Kidney epithelial cell (primary cell): ENCODE results near the genes ZNF90, ZNF66, ZNF714, ZNF91 and PLEKHF1.

DNA sequence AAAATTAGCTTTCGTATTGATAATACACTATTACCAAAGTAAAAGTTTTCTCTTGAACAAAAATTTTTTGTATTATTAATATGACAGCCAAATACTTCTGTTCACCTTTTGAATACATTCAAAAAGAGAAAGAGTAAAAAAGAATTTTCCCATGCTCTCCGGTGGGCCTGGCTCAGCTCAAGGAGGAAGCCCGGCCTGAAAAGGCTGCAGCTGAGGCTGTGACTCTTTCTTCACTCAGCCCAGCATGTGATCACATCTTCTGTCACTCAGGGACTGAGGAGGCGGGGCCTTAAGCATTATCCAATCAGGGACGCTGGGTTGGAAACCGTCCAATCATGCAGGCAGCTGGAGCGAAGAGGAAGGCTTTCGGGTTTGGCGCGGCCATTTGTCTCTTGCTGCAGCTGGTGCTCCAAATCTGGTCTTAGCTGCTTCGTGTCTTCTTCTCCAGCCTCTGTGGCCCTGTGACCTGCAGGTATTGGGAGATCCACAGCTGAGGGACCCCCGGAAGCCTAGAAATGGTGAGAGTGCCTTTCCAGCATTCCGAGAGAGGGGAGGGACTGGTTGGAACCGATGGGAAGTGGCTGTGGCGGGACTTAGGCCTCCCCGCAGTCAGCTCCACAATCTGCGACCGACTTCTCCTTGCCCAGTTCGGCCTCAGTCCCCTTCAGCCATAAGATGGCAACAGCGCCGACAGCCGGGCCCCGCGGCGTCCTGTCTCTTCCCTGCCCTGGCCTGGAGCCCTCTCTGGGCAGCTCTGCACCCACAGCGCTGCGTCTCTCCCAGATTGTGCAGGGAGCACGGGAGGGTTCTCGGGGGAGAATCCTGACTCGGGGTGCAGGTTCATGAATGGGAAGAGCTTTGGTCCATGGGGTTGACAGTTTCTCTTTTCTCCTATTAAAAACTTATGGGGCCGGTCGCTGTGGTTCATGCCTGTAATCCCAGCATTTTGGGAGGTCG lies at the start of gene ZNF90:
Gene ZNF90 (plus strand): TSS at position 383 of the 957 bp plus-strand sequence.
- RAMPAGE, long total RNA: start-site peak on the plus strand centred at position 289 of the sequence, 257 bp wide, 66 and 44 reads in 2 replicates
- RRBS: no CpG with 5 or more reads among the region's 33 CpGs

- RAMPAGE, long total RNA: no peak
- RRBS: no CpG with 5 or more reads among the region's 45 CpGs
Measured at GRCh38 chr19:20423180-20424192, 142.1 kb downstream of the ZNF737 start.

DNA sequence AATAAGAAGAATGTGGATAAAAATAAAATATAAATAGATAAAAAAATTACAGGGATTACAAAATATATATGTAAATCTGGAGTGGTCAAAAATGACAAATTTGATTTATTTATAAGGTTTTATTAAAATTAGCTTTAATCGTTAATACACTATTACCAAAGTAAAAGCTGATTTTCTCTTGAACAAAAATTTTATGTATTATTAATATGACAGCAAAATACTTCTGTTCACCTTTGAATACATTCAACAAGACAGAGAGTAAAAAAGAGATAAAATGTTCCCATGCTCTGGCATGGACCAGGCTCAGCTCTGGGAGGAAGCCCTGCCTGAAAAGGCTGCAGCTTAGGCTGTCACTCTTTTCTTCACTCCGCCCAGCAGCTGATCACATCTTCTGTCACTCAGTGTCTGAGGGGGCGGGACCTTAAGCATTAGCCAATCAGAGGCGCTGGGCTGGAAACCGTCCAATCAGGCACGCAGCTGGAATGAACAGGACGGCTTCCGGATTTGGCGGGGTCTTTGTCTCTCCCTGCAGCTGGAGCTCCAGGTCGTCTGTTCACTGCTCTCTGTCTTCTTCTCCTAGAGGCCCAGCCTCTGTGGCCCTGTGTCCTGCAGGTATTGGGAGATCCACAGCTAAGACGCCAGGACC lies at the start of gene ZNF66:
Gene ZNF66 (plus strand): TSS at position 519 of the 646 bp plus-strand sequence.
- RAMPAGE, long total RNA: no peak
- RRBS: no CpG with 5 or more reads among the region's 11 CpGs

DNA sequence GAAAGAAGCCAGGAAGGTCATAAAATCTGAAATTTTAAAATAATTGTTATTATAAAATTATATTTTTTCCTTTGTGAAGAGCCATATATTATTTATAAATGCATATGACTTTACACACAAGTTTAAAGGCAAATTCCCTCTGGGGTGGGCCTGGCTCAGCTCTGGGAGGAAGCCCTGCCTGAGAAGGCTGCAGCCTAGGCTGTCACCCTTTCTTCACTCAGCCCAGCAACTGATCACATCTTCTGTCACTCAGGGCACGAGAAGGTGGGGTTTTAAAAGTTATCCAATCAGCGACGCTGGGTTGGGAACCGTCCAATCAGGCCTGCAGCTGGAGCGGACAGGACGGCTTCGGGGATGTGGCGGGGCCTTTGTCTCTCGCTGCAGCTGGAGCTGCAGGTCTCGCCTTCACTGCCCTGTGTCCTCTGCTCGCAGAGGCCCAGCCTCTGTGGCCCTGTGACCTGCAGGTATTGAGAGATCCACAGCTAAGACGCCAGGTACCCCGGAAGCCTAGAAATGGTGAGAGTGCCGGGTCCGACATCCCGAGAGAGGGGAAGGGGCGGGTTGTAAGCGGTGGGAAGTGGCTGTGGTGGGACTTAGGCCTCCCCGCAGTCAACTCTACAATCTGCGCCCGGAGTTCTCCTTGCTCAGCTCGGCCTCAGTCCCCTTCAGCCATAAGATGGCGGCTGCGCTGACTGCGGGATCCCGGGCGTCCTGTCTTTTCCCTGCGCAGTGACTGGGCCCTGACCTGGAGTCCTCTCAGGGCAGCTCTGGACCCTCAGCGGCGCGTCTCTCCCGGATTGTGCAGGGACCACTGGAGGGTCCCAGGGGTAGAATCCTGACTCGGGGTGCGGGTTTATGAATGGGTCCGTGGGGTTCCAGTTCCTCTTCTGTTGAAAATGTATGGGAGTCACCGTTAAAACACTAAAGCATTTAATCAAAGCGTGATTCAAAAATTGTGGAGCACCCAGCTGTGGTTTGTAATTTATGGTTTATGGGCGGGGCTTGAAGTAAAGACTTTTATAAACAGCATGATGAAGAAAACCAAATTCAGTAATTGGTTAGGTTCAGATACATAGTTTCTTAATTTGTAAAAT lies at the start of gene ZNF714:
Gene ZNF714 (plus strand): TSS at position 371 of the 1,094 bp plus-strand sequence.
- RAMPAGE, long total RNA: start-site peak on the plus strand centred at position 381 of the sequence, 136 bp wide, 143 and 119 reads in 2 replicates
- RRBS: 2% methylated on average over 4 of the region's 38 CpGs

DNA sequence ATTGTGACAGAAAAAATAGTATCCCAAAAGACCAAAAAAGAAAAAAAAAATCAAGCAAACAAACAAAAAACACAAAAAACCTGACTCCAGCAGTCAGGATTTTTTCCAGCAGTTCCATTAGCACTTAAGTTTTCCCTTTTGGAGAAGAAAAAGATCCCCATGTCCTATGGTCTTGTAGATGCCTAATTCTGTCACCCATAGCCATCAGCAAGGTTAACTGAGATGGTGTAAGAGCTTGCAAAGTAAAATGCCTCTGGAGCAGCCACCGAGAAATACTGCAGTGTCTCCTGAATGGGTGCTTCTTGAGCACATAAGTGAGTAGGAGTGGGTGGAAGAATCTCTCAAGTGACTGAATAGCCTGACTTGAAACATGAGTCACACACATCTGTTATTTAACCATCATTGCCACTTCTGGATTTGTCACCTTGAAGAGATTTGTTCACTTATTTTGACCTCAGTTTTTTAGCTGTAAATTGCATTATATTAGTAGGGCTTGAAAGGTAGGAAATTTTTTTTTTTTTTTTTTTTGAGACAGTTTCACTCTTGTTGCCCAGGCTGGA lies 2.3 kb downstream of the ZNF714 start:
- RAMPAGE, long total RNA: no peak
- RRBS: no CpG with 5 or more reads among the region's 1 CpG

DNA sequence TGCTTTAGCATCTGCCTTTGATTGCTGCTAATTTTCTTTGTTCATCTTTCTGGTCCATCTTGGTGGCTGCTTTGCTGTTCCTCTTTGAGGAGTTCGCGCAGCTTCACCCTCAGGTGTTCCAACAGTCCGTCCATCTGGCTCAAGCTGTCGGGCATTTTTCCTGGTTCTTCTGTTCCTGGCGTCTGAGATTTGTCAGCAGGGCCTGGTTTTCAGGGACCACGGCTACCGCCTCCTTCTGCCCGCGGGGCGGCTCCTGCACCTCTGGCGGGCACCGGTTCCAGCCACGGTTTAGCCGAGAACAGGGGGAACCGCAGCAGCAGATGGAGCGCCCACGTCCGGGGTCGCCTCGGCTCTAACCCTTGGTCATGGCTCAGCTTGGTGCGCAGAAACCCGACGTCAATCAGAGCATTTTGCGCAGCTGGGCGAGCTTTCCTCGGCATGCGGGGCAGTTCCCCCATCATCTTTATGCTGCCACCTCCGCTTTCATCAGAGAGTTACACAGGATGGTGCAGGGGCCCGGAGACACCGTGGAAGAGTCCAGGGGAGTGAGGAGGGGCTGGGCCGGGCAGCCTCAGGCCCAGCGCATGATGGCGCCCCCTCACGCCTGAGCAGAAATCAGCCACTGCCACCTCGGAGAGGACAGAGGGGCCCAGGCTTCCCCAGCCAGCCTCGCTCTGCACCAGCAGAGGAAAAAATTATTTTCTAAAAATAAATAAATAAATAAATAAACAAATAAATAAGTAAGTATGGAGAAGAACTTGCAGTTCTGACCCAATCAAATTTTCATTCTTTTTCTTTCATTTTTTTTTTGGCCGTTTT lies 89.4 kb downstream of the ZNF100 start:
- RAMPAGE, long total RNA: no peak
- RRBS: 64% methylated on average over 5 of the region's 37 CpGs

DNA sequence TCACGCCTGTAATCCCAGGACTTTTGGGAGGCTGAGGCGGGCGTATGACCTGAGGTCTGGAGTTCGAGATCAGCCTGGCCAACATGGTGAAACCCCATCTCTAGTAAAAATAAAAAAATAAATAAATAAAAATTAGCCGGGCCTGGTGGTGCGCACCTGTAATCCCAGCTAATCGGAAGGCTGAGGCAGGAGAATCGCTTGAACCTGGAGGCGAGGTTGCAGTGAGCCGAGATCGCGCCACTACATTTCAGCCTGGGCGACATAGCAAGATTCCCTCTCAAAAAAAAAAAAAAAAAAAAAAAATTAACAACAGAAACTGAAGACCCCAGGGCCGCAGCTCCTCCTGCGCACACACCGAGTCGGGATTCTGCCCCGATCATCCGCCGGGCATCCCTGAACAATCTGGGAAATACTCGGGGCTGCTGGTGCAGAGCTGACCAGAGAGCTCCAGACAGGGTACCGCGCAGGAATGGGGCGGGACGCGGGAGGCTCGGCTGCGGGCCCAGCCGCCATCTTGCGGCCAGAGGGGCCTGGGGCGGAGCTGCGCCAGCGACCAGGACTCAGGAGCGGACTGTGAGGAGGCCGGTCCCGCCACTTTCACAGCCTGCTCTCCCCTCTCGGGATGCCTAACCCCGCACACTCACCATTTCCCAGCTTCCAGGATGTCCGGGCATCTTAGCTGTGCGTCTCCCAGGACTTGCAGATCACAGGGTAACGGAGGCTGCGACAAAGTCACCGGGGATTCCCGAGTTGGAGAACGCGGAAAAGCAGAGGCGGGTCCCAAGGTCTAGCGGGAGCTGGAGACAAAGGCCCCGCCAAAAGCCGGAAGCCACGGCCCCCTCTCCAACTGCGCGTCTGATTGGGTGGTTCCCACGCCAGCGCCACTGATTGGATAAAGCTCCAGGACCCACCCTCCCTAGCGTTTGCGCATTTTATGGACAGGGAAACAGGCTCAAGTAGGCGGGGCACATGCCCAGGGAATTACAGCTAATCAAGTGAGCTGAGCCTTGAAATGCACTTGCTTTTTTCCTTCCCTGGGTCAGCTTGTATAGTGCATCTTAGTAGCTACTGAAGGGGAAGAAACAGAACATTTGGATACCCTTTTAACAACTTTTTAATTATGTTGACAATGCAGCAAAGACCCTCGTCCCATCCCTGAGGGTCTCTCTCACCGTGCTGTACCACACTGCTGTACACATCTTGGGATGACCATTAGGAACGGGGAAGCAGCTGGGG lies 15.7 kb upstream of the ZNF43 start:
- RAMPAGE, long total RNA: start-site peak on the minus strand centred at position 764 of the sequence, 102 bp wide, 19 and 45 reads in 2 replicates
- RRBS: 1% methylated on average over 11 of the region's 61 CpGs

DNA sequence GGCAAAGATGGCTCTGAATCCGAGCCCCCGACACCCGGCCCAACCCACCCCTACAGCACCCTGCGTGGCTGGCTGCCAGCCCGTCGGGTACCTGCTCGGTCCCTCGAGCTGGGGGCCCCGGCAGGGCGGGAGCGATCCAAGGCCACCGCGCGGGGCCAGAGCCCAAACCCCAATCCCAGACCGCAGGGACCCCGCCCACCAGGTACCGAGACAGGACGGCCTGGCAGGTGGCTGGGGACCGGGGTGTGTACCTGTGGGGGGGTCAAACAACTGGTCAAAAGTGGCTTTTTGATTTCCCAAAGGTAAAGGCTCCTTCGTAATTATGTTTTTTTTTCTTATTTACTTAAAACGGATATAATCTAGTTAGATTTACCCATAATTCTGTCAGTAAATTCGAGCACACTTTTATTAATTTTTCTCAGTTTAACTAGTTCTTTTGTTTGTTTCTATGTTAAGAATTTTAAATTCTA lies 6.4 kb upstream of the ZNF98 start:
- RAMPAGE, long total RNA: no peak
- RRBS: 5% methylated on average over 8 of the region's 22 CpGs

DNA sequence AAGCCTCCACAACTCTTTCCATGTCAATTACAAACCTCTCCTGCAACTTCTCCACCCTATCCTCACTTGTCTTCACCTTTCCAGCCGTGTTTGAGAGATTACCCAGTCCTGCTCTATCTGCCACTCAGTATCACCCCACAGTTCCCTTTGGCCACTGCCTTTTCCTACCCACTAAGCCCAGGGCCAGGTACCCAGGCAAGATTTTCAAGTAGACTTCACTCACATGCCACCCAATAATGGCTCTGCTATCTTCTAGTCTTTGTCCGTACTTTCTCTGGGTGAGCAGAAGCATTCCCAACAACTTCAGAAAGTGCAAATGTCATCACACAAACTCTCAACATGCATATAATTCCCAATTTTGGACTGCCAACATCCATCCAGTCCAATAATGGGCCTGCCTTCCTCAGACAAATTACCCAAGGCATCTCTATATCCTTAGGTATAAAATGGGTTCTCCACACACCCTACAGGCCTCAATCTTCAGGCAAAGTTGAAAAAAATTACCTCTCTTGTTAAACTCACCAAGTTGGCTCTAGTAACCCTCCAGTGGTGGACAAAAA lies 47.6 kb downstream of the ZNF91 start:
- RAMPAGE, long total RNA: no peak
- RRBS: no CpG with 5 or more reads among the region's 2 CpGs

GRCh38 chr19:23394794-23395841 lies at the start of gene ZNF91:
Gene ZNF91 (minus strand): TSS chr19:23395471.
- RAMPAGE, long total RNA: no peak
- RRBS: 1% methylated on average over 3 of the region's 38 CpGs

DNA sequence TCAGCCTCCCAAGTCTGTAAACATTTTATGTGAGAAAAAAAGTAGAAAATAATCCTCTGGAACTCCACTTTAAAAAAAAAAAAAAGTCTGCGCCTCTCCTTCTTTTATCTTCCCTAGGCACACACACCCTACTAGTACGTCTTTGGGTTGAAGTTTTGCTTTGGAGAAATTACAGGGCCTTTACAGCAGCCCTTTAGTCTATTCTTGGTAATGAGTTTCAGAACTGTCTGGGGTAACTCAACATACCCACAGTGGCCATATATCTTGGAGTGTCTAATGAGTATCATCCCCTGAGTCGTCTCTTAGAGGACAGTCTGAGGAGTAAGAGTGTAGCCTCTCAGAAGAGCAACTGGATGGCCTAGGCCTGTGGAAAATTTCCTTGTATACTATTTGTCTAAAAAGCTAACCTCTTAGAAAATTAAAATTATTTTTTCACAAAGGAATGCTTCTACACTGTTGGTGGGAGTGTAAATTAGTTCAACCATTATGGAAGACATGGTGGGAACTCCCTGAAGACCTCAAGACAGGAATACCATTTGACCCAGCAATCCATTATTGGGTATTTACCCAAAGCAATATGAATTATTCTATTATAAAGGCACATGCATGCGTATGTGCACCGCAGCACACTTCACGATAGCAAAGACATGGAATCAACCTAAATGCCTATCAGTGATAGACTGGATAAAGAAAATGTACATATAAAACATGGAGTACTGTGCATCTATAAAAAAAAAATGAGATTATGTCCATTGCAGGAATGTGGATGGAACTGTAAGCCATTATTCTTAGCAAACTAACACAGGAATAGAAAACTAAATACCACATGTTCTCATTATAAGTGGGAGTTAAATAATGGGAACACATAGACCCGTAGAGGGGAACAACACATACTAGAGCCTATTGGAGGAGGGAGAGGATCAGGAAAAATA lies 2.2 kb downstream of the RPSA2 start:
- RAMPAGE, long total RNA: no peak
- RRBS: no CpG with 5 or more reads among the region's 7 CpGs

GRCh38 chr19:23957457-23958261 lies 43.0 kb downstream of the ZNF726 start:
- RAMPAGE, long total RNA: no peak
- RRBS: no CpG with 5 or more reads among the region's 16 CpGs

- RAMPAGE, long total RNA: no peak
- RRBS: no CpG with 5 or more reads among the region's 4 CpGs
Measured at GRCh38 chr19:24004356-24004622, 82.7 kb upstream of the ZNF254 start.

DNA sequence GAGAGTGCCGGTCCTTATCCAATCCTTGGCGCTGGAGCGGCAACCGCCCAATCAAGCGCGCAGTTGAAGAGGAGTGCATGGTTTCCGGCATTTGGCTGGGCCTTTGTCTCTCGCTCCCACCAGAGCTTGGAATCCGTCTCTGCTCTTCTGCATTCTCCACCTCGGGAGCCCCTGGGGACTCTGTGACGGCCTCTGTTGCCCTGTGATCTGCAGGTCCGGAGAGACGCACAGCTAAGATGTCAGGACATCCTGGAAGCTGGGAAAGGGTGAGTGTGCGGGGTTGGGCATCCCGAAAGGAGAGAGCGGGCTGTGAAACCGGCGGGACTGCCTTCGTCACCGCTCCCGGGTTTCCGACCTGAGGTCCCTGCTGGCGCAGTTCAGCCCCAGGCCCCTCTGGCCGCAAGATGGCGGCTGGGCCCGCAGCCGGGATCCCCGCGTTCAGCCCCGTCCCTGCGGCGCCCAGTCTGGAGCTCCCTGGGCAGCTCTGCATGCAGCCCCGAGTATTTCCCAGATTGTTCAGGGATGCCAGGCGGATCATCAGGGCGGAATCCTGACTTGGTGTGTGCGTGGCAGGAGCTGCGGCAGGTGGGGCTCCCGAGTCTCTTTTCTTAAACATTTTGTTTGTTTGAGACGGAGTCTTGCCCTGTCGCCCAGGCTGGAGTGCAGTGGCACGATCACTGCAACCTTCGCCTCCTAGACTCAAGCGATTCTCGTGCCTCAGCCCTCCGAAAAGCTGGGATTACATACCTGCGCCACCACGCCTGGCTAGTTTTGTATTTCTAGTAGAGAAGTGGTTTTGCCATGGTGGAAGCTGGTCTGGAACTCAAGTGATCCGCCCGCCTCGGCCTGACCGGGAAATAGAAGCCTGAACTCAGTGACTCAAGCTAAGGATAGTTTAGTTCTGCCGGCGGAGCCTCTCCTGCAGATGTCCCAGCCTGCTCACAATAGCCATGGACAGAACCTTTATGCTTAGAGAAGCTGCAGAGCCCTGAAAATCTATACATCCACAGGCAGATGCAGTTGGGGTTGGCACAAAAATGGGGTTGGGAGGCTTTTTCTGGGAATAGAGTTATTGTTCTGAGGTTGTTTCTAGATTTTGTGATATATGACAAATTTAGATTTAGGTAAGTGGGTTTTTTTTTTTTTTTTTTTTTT lies 53.3 kb upstream of the ZNF254 start:
- RAMPAGE, long total RNA: start-site peak on the plus strand centred at position 141 of the sequence, 48 bp wide, 97 and 21 reads in 2 replicates
- RRBS: 1% methylated on average over 9 of the region's 53 CpGs

DNA sequence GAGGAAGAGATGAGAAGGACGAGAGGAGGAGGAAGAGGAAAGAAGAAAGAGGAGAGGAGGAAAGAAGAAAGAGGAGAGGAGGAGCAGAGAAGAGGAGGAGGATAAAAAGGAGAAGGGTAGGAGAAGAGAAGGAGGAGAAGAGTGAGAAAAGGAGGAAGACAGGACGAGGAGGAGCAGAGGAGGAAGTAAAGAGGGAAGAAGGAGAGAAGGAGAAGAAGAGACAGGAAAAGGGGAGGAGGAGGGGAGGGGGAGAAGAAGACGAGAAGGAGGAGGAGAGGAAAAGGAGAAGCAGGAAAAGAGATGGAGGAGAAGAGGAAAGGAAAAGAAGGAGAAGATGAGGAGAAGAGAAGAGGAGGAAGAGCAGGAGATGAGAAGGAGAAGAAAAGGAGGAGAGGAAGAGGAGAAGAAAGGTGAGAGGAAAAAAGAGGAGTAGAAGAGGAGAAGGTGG lies 92.6 kb downstream of the ZNF254 start:
- RAMPAGE, long total RNA: no peak
- RRBS: no CpG with 5 or more reads among the region's 3 CpGs

DNA sequence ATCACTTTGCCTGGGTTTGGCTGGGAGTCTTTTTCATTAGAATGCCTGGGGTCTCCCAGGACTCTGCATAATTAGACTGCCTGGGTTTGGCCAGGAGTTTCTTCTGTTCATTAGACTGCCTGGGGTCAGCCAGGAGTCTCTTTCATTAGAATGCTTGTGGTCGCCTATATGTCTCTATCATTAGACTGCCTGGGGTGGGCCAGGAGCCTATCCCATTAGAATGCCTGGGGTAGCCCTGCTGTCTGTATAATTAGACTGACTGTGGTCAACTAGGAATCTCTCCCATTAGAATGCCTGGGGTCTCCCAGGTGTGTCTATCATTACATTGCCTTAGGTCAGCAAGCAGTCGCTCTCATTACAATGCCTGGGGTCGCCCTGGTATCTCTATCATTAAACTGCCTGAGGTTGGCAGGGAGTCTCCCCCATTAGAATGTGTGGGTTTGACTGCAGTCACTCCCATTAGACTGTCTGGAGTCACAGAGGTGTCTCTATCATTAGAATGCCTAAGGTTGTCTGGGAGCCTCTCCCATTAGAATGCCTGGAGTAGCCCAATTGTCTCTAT lies 1451.6 kb downstream of the UQCRFS1 start:
- RAMPAGE, long total RNA: no peak
- RRBS: no CpG with 5 or more reads among the region's 3 CpGs

DNA sequence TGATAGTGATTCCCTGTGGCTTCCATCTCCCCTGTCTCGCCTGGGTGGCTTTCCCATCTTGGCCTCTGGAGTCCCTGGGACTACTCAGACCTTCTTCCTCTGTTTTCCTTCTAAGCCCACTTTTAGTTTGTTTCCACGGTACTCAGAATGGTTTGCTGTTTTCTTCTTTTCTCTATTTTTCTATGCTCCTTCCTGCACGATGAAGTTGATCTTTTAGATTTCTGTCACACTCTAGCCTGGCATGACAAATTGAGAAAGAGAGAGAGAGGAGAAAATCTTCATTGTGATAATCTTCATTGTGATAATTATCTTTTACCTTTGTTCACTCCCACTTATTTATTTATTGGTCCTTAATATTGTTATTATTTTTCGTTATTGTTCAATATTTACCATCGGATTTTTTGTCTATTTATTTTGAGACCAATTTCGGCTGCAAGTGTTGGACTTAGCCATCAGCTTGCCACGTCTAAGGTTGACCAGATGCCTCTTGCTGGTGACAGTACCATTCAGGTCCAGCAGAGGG lies 1435.5 kb downstream of the UQCRFS1 start:
- RAMPAGE, long total RNA: no peak
- RRBS: no CpG with 5 or more reads among the region's 7 CpGs

- RAMPAGE, long total RNA: no peak
- RRBS: no CpG with 5 or more reads among the region's 5 CpGs
Measured at GRCh38 chr19:28534795-28535853, 677.8 kb downstream of the UQCRFS1 start.

DNA sequence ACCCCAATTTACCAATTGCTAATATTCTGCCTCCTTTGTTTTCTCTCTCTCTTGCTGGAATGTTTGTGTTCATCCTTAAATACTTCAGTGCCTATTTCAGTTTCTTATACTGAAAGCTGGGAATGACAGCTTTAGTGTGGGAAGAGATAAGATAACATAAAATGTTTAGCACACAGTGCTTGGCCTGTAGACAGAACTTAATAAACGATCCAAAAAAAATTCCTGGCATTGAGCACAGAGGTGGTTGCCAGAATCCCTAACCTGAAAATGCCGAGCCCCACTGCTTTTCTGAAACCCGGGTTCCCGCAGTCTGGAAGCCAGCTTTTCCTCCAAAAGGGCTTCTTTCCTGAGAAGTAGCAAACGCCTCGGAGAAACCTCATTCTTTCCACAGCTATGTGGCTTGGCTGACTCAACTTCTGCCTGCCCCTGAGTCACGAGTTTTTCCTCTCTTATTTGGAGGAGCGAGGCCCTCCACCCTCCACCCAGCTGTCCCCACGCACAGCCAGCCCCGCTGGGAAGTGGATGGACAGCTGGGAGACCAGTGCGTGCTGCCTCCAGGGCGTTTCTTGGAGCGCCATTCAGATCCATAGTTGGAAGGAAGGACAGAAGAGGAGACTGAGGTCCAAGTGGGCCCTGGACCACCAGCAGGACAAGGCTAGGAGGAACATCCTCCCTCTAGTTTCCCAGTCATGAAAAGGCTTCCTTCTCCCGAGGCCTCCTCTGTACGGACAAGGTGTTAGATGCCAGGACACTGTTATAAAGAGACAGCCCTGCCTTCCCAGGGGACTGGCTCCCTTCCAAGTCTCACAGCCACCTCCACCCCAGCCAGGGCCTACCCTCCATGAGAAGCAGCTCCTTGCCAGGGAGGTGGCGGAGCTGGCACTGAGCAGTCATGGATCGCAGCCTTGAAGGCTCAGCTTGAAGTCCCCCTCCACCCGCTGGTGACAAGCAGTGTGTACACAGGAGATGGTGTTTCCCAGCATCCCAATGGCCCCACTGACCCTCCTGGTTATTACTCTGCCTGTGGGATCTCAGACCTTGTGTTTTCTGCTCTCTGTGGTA lies 2.6 kb upstream of the PLEKHF1 start:
- RAMPAGE, long total RNA: no peak
- RRBS: no CpG with 5 or more reads among the region's 18 CpGs

- RAMPAGE, long total RNA: start-site peak on the plus strand at chr19:29665433-29665505, 55 and 176 reads in 2 replicates
- RRBS: 1% methylated on average over 55 of the region's 99 CpGs
Measured at GRCh38 chr19:29664567-29665777, at the start of gene PLEKHF1. Gene PLEKHF1 (plus strand): TSS chr19:29665461.